Mesenchymal stem cell of the bone marrow (primary cell): ENCODE measurements around a stretch of chr20.

DNA sequence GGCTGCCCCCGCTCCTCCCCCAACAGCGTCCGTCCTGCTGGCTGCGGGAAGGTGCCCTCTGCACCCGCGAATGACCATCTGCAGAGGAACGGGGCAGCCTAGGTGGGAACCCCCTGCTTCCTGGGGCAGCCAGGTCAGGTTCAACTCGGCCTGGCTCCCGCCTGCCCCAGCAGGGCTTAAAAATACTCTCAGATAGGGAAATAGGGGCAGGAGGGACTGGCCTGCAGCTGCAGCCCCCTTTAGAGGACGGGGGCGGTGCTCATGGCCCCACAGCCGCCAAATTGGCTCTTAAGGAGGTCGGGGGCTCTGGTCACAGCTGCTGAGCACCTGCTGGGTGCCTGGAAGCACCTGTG lies 555 bp upstream of the LAMA5 start:
- CAGE, long polyA plus RNA = no peak

- CAGE, long polyA plus RNA = no peak
Observed at GRCh38 chr20:62376248-62377061, 9.3 kb upstream of the LAMA5 start.

DNA sequence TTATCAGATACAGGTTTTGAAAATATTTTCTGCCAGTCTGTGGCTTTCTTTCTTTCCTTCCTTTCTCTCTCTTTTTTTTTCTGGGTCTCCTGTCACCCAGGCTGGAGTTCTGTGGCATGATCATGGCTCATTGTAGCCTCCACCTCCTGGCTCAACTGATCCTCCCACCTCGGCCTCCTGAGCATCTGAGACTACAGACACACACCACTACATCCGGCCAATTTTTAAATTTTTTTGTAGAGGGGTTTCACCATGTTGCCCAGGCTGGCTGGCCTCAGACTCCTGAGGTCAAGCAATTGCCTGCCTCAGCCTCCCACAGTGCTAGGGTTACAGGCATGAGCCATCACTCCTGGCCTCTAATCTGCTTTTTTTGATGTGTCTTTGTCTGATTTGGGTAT lies 2.6 kb upstream of the RPS21 start:
- CAGE, long polyA plus RNA = no peak

DNA sequence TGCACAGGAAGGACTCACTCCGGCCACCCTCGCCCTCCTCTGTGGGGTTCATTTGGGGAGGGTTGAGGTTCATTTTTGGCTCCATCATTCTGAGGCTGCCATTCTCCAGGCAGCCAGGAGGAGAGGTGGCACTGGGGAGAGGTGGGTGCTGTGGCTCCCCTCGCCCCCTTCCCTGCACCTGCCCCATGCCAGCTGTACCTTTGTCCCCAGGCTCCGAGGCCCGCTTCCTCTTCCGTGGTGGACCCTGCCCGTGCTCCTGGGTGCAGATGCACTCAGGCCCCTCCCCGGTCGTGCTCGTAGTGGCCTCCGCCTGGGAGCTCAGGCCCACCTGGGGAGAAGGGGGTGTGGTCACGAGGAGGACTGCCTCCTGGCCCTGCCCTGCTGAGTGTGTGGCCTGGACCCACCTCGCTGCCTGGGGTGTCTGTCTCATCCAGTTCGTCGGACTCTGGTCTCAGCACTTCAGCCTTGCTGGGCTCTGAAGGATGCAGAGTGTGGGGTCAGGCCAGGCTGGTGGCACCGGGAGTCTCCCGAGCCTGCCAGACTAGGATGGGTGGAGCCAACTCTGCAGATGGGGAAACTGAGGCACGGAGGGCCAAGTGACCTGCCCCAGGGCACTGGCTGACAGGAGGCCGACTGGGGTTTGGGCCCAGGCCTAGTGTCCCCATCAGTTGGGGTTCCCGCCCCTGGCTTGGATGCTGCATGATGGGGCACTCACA lies 5.5 kb upstream of the CABLES2 start:
- CAGE, long polyA plus RNA = no peak

DNA sequence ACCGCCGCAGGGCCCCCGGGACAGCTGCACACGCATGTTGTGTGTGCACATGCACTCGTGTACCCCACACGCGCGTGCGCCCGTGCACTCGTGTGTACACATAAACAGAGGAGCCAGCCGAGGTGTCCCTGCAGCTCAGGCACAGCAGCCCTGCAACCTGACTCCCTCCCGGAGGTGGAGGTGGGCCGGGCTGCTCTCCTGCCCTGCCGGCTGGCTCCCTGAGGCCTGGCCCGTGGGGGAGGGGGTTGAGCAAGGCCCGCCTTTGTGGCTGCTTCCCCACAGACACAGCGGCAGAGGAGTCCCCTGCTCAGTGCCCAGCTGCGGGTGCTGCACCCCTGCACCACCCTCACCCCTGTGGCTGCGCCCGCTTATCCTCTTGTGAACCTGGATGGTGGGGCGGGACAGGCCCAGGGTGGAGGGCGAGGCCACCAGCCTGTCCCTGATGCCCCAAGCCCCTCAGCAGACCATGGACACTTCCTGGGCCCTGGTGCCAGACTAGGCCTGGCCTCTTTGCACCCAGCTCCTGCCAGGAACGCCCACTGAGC lies 550 bp downstream of the RBBP8NL start:
- CAGE, long polyA plus RNA = no peak

DNA sequence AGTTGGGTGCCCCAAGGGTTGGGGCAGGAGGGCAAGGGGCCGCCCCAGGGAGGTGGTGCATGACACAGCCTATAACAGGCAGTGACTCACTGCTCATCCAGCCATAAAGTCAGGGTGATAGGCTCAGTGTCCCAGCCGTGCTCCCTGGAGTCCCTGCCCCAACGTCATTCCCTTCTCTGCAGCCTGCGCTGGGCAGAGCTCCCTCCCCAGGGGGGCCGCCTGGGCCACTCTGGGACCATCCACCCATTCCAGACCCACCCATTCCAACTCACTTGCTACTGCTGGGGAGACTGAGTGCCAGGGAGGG lies 13.9 kb upstream of the GATA5 start:
- CAGE, long polyA plus RNA = no peak

DNA sequence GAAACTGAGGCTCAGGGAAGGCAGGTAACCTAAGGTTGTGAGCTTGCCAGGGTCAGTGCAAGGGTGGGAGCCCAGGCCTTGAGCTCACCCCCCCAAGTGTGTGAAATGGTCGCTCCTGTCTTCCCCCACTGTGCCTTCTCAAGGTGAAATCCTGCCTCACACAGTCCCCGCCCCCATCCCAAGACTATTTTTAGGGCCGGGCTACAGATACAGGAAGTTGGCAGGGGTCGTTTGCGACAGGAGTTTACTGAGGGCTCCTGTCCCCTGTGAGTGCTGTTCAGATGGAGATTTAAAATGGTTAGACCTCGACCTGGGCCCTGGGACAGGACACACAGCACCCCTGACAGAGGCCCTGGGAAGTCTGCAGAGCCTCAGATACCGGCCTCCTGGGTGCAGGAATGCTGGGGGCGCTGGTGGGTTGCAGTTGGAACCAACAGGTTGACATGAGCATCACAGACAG lies 18.8 kb upstream of the GATA5 start:
- CAGE, long polyA plus RNA = no peak

- CAGE, long polyA plus RNA = no peak
Observed at GRCh38 chr20:62536971-62537471, 61.2 kb upstream of the GATA5 start.

GRCh38 chr20:62551863-62552544 lies 76.2 kb upstream of the GATA5 start:
- CAGE, long polyA plus RNA = no peak

DNA sequence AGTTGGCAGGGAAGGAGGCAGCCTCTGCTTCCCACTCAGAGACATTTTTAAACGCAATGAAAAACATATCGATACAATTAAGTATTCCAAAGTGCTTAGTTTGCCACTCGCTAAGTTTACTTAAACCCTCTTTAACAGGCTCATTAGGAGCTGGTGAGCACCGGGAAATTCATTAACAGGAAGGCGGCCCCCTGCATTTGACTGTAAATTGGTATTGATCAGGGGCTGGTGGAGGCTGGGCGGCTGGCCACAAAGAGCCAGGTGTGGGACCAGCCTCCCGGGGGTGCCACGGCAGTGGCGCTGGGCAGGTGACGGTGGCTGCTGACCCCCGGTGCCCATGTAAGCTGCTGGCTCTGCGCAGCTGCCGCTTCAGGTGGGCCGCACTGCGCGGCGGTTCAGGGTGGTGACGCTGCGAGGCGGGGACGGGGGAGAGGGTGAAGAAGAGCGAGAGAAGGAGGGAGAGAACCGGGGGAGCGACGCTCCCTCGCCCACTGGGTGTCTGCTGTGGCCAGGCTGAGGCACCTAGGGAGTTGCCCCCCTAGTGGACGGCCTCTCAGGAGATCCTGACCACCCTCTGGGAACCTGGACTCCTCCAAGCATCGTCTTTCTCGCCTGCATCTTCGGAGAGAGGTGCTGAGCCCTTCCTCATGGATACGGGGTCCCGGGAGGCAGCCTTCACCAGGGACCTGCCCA lies 77.3 kb upstream of the GATA5 start:
- CAGE, long polyA plus RNA = no peak

GRCh38 chr20:62571713-62572247 lies 70.5 kb upstream of the SLCO4A1 start:
- CAGE, long polyA plus RNA = no peak

- CAGE, long polyA plus RNA = no peak
Observed at GRCh38 chr20:62668108-62668464, 25.8 kb downstream of the SLCO4A1 start.

DNA sequence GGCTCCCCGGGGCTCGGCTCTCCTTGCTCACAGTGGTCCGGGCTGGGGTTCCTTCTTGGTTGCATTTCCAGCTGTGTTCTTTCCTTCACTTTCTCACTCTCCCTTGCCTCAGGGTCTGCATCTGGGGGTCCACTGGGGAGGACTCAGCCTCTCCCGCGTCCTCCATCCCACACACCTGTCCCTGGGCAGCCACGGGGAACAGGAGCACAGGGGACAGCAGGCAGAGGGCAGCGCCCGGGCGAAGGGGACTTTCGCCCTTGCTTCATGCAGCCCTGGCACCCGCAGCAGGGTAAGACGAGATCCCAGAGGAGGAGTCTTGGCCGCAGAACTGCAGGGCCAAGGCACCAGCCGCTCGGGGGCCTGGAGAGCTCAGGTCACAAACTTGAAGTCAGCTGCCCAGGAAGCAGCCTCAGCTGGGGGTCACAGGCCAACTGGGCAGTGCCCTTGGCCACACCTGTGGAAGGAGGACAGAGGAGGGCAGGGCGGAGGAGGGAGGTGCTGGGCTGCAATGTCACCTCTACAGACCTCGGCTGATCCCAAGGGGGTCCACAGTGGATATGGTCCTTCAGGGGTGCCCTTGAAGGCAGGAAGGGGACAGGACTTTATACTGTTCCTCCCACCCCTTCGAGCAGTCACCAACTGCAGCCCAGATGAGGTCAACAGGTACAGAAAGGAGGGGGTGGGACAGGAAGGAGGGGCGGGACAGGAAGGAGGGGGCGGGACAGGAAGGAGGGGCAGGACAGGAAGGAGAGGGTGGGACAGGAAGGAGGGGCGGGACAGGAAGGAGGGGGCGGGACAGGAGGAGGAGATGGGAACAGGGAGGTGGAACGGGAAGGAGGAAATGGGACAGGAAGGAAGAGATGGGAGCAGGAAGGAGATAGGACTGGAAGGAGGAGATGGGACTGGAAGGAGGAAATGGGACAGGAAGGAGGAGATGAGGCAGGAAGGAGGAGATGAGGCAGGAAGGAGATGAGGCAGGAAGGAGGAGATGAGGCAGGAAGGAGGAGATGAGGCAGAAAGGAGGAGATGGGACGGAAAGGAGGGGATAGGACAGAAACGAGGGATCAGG lies 19.7 kb upstream of the MRGBP start:
- CAGE, long polyA plus RNA = no peak

DNA sequence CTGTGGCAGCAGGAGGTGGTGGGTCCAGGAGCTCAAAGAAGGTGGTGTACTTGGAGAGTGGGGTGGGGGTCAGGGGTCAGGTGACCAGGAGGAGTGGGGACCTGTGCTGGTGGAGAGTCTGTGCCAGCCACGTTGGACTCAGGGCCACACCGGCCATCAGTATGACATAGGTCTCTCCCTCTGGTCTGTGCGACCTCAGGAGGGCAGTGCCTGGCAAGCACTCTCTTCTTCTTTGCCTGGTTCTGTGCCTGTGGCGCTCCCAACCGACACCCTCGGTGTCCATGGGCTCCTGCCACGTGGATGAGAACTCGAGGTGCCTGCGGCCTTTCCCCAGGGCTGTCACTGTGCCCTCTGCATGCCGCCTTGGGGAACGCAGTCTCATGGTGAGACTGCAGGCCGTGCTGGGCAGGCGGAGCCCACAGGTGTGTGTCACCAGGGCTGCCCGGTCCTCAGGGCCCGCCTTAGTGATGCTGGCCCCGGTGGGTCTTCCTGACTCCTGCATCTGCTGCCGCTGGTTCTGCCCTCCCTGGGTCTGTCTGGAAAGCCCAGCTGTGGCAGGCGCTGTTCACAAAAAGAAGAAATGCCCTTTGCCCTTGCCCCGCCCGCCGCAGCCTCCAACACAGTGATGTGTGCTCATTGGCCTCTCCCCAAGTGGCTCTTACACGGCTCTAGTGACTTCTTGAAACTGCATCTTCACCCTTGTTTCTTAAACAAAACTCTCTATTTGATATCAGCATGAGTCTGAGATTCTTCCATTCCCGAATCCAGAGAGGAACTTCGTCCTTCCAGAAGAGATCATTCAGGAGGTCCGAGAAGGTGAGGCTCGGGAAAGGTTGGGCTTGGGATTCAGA lies 1.8 kb downstream of the MRGBP start:
- CAGE, long polyA plus RNA = no peak

DNA sequence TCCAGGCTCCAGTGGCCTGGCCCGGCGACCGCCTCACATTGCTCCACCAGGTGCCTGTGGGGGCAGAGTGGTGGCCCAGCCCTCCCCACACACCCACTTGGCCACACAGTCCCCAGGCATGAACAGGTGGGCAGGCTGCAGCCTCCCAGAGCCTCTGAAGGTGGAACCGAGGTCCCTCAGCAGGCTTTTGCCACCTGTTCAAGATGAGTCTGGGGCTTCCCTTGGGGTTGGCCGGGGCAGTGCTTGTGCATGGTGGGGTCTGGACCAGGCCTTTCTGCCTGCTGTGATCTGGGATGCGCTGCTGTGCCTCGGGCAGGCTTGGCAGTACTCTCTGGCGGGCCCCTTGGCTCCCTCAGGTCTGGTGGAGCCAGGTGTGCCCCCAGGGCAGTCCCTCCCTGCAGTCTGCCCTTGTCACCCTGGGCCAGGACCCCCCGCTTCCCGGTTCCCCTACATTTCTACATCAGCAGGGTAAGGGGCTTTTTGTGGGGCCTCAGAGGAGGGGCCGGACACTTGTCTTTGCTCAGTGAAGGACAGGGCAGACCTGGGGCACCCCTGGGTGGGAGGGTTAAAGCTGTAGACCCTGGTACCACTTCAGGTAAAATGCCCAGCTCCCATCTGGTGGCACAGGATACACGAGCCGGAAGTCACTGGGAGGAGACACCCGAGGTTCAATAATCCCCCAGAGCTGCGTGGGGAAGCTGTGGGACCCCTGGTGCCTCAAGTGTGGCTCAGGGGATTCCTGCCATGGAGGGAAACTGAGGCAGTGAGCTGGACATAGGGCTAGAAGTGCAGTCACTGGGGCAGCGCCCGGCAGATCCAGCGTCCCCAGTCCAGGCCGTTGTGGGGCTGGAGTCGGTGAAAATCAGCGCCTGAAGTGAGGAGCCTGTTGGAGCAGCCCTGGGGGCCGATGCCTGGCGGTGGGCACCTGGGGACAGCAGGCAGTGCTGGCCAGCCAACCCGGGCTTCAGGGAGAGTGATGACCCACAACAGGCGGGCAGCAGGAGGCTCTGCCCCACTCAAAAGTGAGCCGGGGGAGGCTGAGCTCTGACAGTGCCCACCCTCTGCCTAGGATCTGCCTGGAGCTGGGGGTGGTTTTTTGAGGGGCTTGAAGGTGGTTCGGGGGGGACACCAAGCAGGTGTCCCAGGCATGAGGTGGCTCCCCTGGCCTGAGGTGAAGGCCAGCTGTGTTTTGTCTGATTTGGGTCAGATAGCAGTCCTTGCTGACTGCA lies 2.4 kb upstream of the COL9A3 start:
- CAGE, long polyA plus RNA = no peak

DNA sequence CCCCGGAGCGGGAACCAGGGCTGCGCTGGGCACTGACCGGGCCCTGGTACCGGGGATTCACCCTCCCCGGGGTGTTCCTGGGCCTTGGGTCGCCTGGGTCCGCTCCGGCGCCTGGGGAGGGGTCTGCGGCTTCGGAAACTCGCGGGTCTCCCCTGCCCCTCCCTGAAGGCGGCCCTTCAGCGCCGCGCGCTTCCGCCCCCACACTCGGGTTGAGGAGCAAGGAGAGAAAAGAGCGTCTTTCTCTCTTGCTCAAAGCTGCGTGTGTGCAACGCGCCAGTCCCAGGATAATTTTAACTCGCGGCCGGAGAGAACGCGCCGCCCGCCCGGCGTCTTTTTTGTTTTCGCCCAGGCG lies 334 bp upstream of the COL9A3 start:
- CAGE, long polyA plus RNA = no peak

GRCh38 chr20:62818922-62819784 lies 2.3 kb downstream of the COL9A3 start:
- CAGE, long polyA plus RNA = no peak

- CAGE, long polyA plus RNA = no peak
Observed at GRCh38 chr20:62840580-62841172, 20.9 kb downstream of the TCFL5 start.

- CAGE, long polyA plus RNA = no peak
Observed at GRCh38 chr20:62850346-62851128, 11.1 kb downstream of the TCFL5 start.

DNA sequence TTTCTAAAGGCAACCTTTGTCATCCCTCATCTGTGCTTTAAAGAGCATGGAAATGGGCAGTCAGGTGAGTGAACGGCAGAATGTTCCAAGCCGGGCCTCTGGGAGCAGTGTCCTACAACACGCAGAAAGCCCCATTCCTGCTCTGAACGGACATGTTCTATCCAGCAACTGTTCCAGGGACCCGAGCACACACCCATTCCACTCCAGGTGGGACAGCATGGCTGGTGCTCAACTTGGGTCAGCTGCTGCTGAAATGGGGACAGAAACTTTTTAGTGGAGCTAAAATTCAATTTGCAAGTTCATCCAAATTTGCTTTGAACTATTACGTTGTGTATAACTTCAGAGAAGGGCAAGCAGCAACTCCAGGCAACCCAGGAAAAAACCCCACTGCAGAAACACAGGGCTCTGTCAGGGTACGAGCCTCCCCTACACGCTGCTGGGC lies 26.6 kb downstream of the DIDO1 start:
- CAGE, long polyA plus RNA = no peak